Hair follicular keratinocyte (primary cell): ENCODE measurements around the gene FAM240C.

DNA sequence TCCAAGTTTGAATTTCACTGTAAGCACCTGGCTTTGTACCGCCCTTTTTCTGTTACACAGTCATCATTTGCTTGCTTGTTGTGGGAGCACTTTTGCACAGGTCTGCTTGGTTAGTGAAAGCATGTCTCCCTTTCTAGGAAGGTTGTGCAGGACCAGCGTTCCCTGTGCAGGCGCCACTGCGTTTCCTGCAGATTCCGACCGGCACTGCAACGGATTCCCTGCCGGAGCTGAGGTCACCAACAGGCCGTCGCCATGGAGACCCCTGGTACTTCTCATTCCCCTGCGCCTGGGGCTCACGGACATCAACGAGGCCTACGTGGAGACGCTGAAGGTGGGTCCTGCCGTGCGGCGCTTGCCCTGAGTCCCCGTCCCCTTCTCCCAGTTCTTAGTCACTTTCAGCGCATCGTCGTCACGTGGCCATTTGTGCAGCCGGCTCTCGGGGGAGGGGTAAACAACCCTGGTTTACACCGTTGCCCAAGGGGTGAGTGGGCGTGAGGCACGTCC is 20.1 kb downstream of the DTYMK start:
- RAMPAGE, long total RNA = no peak

- RAMPAGE, long total RNA = no peak
These were observed 176 bp upstream of the D2HGDH start for GRCh38 chr2:241734372-241734535.

DNA sequence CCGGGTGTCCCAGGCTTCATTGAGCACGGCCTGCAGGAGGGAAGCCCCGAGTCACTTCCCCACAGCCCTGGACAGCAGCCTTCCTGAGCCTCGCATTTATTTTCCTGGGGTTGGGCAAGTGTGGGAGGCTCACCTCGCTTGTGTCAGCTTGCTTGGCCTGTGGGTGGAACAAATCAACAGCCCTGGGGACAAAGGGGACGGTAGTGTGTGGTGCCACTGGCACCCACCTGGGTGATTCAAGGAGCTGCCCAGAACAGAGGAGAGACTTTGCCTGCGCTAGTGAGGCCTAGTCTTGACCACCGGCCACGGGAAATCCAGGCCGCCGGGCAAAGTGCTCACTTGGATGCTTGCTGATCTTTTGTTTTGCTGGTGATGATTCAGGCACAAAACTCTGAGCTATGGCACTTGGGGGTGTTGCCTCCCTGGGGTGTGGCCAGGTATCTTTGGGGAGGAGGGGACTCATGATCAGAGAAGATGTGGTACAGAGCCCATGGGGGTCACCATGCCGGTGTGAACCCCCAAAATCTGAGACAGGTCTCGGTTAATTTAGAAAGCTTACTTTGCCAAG is 1.5 kb downstream of the GAL3ST2 start:
- RAMPAGE, long total RNA = no peak

- RAMPAGE, long total RNA = no peak
These were observed 11.5 kb upstream of the NEU4 start for GRCh38 chr2:241797324-241798077.

GRCh38 chr2:241803186-241804403 is 5.4 kb upstream of the NEU4 start:
- RAMPAGE, long total RNA = no peak

GRCh38 chr2:241809930-241810358 is 951 bp downstream of the NEU4 start:
- RAMPAGE, long total RNA = no peak

GRCh38 chr2:241900145-241900865 is at the start of gene FAM240C:
TSS of gene FAM240C (minus strand) at chr2:241900464.
- RAMPAGE, long total RNA = no peak

DNA sequence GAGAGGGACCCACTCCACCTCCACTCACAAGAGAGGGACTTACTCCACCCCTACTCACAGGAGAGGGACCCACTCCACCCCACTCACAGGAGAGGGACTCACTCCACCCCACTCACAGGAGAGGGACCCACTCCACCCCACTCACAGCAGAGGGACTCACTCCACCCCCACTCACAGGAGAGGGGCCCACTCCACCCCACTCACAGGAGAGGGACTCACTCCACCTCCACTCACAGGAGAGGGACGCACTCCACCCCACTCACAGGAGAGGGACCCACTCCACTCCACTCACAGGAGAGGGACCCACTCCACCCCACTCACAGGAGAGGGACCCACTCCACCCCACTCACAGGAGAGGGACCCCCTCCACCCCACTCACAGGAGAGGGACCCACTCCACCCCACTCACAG is 28.3 kb upstream of the FAM240C start:
- RAMPAGE, long total RNA = no peak